ENCODE data around the genes TUBA3C and XPO4.

DNA sequence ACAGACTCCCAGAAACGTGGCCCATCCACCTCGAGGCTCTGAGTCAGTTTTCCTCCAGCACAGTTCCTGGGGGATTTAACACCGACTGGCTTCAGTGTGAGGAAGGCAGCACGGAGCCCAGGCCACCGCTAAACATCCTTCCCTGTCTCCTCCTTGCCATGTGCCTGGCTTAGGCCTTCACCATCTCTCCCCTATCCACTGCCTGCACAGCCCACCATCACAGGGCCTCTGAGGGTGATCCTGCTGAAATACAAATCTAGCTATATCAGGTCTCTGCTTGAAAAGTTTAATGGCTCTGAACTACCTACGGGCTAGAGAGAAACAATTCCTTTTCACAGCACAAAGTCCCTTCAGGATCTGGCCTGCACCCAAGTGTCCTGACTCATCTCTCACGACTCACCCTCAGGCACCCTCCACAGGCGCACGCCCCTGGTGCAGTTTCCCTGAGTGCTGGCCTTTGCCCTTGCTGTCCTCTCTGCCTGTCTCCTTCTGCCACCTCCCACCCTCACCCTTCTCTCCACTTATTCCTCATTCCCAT lies 901.8 kb downstream of the TUBA3C start:
- PRO-cap: no peak

GRCh38 chr13:19149789-19150021 lies 31.9 kb downstream of the TUBA3C start:
- PRO-cap: unidirectional peak, minus-strand start at chr13:19149890

DNA sequence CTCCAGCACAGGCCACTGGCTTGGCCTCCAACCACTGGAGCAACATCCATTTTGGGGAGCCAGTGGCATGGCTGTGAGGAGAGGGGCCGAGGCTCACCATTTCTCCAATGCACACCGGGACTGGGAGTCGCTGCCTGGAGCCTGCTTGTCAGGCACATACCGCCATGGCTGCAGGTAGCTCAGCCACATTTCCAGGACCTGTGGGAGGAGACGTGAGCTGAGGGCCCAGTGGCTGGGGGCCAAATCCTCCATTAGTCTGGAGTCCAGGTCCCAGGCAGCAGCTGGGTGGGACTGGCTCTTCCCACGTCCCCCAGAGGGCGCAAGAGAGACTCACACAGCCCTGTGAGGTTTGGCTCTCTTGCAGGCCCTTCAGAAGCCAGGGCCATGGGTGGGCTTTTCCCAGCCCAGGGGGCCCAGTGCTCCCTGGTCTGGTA lies 27.6 kb downstream of the TUBA3C start:
- PRO-cap: no peak

GRCh38 chr13:19181518-19181920 lies at the start of gene TUBA3C:
Gene TUBA3C (minus strand): TSS chr13:19181824.
- PRO-cap: no peak

- PRO-cap: no peak
These were observed 62.3 kb upstream of the TUBA3C start for GRCh38 chr13:19243852-19244307.

DNA sequence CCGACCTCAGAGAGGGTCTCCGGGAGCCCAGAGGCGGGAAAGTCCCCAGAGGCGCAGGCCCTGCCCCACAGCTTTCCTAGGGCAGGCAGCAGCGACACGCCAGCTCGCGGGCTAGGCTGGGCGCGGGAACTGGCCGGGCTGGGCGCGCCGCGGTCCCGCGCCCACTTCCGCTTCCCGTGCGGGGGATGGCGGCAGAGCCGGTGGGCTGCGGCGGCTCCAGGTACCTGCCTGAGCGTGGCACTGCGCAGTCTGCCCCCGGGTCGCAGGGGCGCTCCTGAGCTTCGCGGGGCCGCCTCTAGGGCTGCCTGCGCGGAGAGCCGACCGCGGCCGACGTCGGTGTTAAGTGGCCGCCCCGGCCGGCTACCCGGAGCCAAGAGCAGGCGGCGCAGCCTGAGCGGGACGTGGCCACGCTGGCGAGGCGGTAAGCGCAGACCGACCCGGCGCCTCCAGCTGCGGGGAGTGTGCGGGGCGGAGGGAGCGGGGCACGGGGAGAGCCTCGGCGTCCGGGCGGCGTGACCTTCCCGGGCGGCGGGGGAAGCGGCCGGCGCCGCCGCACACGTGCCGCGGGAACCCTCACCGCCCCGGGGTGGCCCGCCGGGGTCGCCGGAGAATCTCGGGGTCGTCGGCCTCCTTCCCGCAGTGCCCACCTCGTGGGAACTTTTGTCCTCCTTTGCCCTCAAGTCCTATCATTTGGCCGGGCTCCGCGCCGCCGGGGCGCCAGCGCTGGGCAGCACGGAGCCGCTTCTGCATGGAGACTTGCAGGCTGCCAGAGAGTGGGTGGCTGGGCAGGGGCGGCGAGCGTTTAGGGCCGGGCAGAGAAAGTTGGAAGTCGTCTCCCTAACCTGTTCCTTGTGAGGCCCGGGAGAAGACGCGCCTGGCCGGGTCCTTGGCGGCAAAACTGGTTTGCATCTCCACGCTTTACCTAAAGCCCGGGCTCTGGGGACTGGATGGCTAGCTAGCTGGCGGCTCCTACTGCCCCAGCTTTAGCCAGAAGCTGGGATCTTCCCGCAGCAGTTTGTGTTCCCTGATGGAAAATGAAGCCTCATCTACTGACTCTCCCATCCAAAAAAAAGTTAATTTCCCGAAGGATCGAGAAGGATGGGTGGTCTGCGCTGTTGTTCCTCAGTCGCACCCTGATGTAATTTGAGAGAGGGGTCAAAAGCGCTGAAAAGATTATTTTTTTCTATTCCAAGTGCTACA lies 31.3 kb upstream of the MPHOSPH8 start:
- PRO-cap: unidirectional peak, plus-strand start at position 114 of the sequence; unidirectional peak, plus-strand start at position 164 of the sequence

GRCh38 chr13:19646179-19646751 lies 12.8 kb downstream of the MPHOSPH8 start:
- PRO-cap: no peak

DNA sequence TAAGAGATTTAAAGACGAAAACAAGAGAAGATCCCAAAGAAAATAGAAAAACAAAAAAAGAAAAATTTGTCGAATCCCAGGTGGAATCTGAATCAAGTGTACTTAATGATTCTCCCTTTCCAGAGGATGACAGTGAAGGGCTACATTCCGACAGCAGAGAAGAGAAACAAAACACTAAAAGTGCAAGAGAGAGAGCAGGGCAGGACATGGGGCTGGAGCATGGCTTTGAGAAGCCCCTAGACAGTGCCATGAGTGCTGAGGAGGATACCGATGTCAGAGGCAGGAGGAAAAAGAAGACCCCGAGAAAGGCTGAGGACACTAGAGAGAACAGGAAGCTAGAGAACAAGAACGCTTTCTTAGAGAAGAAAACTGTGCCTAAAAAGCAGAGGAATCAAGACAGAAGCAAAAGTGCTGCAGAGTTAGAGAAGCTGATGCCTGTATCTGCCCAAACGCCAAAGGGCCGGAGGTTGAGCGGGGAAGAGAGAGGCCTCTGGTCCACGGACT lies 13.4 kb downstream of the MPHOSPH8 start:
- PRO-cap: no peak

- PRO-cap: no peak
These were observed 31.5 kb downstream of the PSPC1 start for GRCh38 chr13:19751220-19751584.

- PRO-cap: bidirectional peak, plus-strand start at chr13:19862826, minus-strand start at chr13:19862828
These were observed 899 bp downstream of the ZMYM5 start for GRCh38 chr13:19862311-19863189.

DNA sequence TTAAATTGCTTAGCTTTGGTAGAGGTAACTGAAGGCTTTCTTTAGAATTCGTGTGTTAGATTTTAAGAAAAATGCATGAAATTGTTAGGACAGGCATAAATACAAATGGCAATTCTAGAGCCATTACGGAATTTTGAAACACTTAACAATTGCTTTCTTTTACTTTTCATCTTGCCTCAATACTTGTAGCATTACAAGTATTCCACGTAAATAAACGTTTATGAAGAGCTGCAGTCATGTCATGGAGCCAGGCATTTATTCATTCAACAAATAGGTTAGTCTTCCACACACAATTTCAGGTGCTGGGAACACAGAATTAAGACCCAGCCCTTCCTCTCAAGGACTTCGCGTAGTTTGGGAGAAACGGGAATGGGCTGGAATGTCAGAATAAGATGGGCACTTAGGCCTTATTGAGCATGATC lies 69.9 kb downstream of the GJA3 start:
- PRO-cap: no peak

- PRO-cap: no peak
These were observed 29.4 kb downstream of the GJA3 start for GRCh38 chr13:20131366-20131869.

- PRO-cap: unidirectional peak, plus-strand start at chr13:20137869
These were observed 23.2 kb downstream of the GJA3 start for GRCh38 chr13:20137653-20138027.

DNA sequence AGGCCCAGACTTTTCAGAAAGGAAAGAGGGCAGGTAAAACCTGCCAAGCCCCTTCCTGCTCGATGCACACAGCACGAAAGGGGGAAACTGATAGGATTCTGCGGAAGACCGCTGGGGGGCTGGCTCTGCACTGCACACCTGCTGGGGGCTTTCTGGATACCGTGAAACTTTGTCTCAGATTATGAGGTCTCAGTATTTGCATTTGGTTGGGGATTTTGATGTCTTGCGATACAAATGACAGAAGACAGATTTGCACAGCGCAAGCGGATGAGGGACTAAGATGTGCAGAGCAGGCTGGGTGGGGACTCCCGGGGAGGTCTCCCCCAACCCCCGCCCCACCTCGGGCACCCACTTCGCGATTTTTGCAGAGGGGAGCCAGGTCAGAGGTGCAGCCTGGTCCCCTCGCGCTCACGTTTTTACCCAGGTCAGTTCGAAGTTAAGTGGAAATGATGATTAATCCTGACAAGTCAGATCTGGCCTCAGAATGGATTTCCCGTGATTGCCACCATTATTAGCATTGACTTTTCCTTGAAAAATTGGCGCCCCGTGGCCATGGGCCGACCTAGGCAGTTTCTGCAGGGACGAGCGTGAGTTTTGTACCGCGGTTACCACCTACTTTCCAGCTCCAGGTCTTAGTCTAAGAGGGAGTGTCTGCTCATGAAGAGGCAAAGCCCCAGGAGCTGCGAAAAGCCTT lies 1.2 kb upstream of the GJB2 start:
- PRO-cap: no peak

DNA sequence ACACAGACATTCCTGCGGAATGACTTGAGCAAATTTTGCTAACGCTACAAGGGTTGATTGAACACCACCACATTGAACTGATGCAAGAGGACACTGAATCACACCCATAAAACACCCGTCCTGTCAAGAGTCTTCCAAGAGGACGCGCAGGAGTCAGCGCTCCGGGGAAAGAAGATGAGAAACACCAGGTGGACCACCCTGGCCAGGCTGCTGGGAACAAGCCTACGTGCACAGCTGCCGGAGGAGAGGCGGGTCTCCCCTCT lies 105.6 kb downstream of the CRYL1 start:
- PRO-cap: no peak

- PRO-cap: no peak
These were observed 232 bp downstream of the IL17D start for GRCh38 chr13:20703846-20704015.

GRCh38 chr13:20902587-20903368 lies at the start of gene XPO4:
Gene XPO4 (minus strand): TSS chr13:20902746.
- PRO-cap: bidirectional peak, plus-strand start at chr13:20902798, minus-strand start at chr13:20902712

GRCh38 chr13:21061641-21061973 lies 221 bp upstream of the LATS2 start:
- PRO-cap: bidirectional peak, plus-strand start at chr13:21061692, minus-strand start at chr13:21061521

- PRO-cap: unidirectional peak, plus-strand start at chr13:21148162
These were observed 7.6 kb downstream of the SAP18 start for GRCh38 chr13:21147068-21148449.

DNA sequence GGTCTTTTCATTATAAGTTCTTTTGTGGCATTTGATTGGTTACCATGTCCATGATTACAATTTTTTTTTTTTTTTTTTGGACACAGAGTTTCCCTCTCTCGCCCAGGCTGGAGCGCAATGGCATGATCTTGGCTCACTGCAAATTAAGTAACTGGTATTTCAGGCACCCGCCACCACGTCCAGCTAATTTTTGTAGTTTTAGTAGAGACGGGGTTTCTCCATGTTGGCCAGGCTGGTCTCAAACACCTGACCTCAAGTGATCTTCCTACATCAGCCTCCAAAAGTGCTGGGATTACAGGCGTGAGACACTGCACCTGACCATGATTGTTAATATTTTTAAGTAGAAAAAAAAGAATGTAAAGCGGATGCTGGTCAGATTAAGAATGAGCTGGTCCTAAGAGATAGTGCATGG lies 37.8 kb downstream of the MRPL57 start:
- PRO-cap: no peak